Measurements from ENCODE around the genes STRC and DUOXA2.

GRCh38 chr15:43270493-43271416 lies 4.0 kb upstream of the TGM5 start:
- PRO-cap = no peak
- RAMPAGE, long total RNA, 4 experiments = no peak in any of the 4 experiments

DNA sequence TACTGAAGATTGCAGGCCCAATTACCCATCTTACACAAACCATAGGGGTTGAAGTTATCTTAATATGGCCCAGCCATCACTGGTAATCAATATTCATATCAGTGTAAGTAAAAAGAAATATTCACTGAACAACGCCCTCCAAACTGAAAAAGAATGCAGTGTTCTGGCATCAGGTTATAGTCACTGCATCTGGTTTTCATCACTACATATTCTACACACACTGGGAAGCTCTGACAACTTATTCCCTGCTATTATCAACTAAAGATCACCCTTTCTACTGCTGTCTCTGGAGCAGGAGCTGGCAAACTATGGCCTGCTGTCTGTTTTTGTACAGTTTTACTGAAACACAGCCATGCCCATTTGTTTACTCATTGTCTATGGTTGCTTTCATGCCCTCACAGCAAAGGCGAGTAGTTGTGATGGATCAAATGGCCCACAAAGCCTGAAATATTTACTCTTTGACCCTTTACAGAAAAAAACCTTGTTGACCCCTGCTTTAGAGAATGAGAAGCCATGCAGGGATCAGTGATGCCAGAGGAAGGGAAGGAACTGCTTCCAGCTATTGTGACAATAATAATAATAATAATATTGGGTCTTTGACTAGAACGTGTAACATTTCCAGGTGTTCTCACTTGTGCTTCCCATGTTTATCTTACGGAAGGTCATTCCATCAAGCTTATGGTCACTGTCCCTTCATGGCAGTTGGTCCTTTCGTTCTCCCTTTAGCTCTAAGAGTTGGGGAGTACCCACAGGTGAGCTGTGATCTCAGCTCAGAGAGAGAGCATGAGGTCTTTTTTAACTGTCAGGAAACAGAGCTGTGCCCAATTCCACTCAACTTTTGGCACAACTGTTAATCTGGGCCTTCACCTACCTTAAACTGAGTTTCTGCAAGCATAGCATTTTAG lies 35.5 kb downstream of the TUBGCP4 start:
- PRO-cap = no peak
- RAMPAGE, long total RNA, 4 experiments = no peak in any of the 4 experiments

DNA sequence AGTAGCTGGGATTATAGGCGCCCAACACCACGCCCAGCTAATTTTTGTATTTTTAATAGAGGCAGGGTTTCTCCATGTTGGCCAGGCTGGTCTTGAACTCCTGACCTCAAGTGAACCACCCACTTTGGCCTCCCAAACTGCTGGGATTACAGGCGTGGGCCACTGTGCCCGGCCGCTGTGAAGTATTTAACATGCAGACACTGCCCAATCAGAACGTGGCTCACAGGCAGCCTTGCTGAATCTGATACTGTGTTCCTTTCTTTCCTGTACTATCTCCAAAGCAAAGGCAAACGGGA lies 7.9 kb upstream of the MAP1A start:
- PRO-cap = no peak
- RAMPAGE, long total RNA, 4 experiments = no peak in any of the 4 experiments

- PRO-cap = no peak
- RAMPAGE, long total RNA, 4 experiments = no peak in any of the 4 experiments
Observed at GRCh38 chr15:43618743-43618961, at the start of gene STRC. Gene STRC, minus strand, starts transcription at chr15:43618800.

- PRO-cap = no peak
- RAMPAGE, long total RNA, 4 experiments = no peak in any of the 4 experiments
Observed at GRCh38 chr15:43794342-43795735, 2.7 kb downstream of the SERF2 start.

DNA sequence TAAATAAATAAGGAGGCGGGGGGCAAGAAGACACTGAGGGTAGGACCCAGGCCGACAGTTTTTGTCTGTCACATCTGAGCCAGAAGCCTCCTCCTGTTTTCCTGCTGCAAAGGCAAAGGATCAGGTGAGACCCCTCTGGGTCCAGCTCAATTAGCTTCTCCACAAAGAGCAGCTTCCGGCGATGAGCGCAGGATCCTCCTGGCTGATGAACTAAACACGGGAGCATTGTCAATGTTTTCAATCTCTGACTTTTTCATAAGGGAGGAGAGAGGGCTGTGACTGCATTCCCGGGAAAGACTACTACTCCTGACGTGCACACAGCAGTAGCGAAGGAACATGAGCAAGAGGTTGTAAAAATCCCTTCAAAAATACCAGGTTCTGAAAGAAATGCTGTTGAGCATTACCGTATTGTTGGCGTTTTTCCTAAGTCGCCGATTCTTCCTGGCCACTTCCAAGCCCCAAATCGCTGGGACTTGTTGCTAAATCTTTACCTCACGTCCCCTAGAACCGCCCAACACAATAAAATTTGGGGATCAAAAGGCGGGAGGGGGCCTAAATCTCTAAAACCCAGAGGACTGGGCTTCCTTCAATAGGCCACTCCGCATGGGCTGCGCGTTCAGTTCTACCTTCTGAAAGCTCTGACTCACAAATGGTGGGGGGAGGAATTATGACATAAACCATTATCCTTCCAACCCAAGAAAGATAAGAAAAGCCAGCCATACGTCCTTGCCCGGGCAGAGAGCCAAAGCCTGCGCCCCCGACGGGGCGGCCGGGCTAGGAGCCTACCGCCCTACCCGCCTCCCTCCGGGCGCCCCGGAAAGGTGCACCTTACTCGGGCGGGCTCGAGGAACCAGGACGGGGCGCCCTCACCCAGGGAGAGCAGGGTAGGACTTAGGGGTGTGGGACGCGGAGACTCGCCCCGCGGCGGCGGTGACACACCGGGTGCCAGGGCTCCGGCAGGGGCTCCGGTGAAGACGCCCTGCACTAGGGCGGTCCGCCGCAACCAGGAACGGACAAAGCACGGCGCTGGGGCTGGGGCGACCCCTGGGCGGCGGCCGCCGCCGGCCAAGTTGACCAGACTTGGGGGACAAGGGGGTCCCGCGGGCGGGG lies 893 bp downstream of the FRMD5 start:
- PRO-cap = bidirectional peak, plus-strand start at position 845 of the sequence, minus-strand start at position 624 of the sequence; unidirectional peak, plus-strand start at position 959 of the sequence
- RAMPAGE, long total RNA, 4 experiments = no peak in any of the 4 experiments

GRCh38 chr15:44228981-44229377 lies 33.9 kb upstream of the FRMD5 start:
- PRO-cap = no peak
- RAMPAGE, long total RNA, 4 experiments = no peak in any of the 4 experiments

DNA sequence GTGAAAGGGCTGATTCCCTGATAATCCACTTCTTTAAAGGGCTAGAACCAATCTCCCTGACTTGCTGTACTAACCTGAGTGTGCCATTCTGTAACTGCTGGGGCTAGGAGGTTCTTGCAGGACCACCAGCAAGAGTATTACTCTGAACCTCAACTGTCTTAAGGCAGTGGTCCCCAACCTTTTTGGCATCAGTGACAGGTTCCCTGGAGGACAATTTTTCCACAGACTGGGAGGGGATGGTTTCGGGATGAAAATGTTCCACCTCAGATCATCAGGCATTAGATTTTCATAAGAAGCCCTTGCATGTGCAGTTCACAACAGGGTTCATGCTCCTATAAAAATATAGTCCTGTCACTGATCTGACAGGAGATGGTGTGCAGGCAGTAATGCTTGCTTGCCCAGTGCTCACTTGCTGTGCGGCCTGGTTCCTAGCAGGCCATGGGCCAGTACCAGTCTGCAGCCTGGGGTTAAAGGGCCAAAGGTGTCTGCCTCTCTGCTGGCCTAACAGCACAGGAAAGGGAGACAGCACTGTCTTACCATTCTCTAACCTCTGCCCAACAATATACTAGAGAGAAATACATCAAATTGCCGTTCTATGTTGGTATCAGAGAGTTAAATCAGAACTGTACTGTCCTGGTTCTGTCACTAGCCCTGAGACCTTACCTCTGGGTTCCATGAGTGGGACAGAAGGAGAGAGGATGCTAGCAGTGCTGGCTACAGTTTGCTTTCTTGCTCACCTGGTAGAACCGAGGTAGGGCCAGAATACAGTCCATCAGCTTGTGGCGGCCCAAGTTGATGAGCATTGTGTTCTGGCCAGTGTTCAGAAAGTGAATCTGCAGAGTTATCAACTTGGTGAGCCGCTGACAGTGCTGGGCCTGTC lies 28.4 kb downstream of the EIF3J start:
- PRO-cap = no peak
- RAMPAGE, long total RNA, 4 experiments = no peak in any of the 4 experiments

GRCh38 chr15:44728448-44728564 lies 8.0 kb upstream of the TRIM69 start:
- PRO-cap = no peak
- RAMPAGE, long total RNA, 4 experiments = no peak in any of the 4 experiments

- PRO-cap = no peak
- RAMPAGE, long total RNA, 4 experiments = no peak in any of the 4 experiments
Observed at GRCh38 chr15:44739405-44739817, 3.1 kb downstream of the TRIM69 start.

- PRO-cap = no peak
- RAMPAGE, long total RNA, 4 experiments = no peak in any of the 4 experiments
Observed at GRCh38 chr15:45030612-45031121, 7.7 kb downstream of the SORD start.

DNA sequence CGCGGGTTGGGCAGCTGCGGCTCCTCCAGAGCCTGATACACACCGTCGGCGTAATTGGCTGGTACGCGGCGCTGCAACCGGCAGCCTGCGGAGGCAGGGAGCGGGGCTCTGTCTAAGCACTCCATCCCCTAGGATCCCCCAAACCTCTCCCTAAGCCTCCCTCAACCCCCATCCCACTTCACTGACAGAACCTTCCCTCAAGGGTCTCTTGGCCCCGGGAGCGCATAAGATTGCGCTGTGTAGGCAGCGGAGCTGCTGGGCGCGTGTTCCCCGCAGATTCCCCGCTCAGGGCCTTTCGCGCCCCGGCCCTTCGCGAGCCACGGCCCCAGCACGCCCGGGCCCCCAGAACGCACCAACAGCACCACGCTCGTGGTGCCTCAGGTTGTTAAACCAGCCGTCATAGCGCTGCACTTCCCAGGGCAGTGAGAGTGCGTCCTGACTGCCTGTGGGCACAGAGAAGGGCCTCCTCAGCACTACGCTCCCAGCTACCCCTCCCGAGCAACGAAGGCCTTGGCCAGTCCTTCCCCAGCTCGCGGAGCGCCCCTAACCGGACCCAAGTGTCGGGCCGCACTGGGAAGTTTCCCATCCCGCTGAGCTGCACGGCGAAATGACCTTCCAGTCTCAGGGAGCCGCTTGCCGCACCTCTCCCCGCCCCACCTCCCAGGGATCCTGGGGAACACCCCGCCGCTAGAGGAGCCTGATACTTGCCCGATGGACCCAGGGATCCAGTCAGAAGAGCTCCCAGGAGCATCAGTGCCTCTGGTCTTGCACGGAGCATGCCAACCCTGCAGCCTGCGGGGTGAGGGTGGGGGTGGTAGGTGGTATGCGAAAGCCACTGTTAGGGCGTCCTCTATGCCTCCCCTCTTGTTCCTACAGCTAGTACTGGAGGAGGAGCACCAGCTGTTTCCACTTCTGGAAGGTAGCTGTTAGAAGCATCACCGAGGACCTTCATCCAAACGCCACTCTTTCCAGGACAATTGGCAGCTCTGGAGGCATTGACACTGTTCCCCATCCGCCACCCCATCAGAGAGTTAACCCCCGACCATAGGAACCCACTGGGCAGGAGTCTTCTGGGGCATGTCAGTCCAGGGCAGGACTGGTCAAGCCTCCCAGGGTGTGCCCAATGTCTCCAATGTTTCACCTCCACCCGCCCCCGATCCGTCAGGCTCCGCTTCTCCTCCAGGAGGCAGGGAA lies 941 bp downstream of the DUOX2 start:
- PRO-cap = unidirectional peak, minus-strand start at position 597 of the sequence
- RAMPAGE, long total RNA, 4 experiments = no peak in any of the 4 experiments

GRCh38 chr15:45113832-45114911 lies at the start of gene DUOXA2:
Gene DUOXA2, plus strand, starts transcription at chr15:45114326.
- PRO-cap = bidirectional peak, plus-strand start at chr15:45114326, minus-strand start at chr15:45114193
- RAMPAGE, long total RNA, 4 experiments = start-site peak on the minus strand in 2 of 4 experiments, at chr15:45114151-45114186 at its widest, 13 to 515 reads per replicate

DNA sequence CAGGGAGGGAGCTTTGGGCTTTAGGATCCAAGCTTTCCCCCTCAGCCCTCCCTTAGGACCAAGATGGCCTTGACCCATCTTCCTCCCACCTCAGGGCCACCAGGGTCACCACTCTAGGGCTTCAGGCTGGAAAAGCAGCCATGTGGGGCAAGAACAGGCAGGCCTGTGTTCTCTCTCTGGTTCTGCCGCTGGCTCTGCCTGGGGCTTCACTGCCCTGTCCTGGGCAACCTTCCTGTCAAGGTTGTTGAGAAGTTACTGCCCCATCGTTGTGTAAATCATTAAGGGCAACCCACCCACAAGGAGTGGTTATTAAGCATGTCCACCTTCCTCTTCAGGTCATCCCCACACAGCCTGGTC lies 571 bp downstream of the DUOX1 start:
- PRO-cap = no peak
- RAMPAGE, long total RNA, 4 experiments = no peak in any of the 4 experiments

- PRO-cap = no peak
- RAMPAGE, long total RNA, 4 experiments = no peak in any of the 4 experiments
Observed at GRCh38 chr15:45185901-45186844, 1.6 kb downstream of the SHF start.

DNA sequence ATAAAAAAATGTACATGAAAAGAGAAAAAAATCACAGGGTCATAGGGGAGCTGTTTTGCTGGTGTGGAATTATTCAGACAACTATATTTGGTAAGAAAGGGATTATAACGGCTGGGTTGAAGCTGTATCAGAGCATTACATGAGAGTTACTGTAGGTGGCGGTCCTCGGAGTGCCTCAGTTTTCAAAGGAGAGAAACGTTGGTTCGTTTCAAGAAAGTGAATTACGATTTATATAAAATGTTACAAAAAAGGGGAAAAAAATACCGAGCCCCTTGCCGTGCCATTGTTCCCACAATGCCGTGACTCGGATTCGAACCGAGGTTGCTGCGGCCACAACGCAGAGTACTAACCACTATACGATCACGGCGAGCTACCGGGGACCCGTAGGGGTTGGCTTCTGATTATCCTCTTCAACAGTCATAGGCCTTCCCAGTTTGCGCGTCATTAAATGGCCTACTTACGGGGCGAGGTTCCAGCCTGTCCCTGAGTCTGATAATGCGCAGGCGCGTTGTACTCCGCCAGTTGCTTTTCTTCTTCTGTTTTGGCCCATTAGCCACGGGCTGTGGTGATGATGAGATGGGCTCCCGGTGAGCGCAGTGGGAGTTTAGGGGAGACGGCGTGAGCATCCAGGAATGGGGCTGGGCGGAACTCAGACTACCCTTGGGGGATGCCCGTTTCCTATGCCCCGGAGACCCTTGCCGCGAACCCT lies 10.7 kb upstream of the SHF start:
- PRO-cap = bidirectional peak, plus-strand start at position 596 of the sequence, minus-strand start at position 306 of the sequence
- RAMPAGE, long total RNA, 4 experiments = no peak in any of the 4 experiments

- PRO-cap = unidirectional peak, minus-strand start at chr15:45403304
- RAMPAGE, long total RNA, 4 experiments = start-site peak on the plus strand in 1 of 4 experiments, at chr15:45403137-45403233 at its widest, 8 reads per replicate
Observed at GRCh38 chr15:45403124-45404069, 1.3 kb downstream of the SPATA5L1 start.

- PRO-cap = no peak
- RAMPAGE, long total RNA, 4 experiments = no peak in any of the 4 experiments
Observed at GRCh38 chr15:45642232-45642546, 7.4 kb downstream of the SQOR start.

- PRO-cap = bidirectional peak, plus-strand start at chr15:45658245, minus-strand start at chr15:45658020; unidirectional peak, plus-strand start at chr15:45658245
- RAMPAGE, long total RNA, 4 experiments = no peak in any of the 4 experiments
Observed at GRCh38 chr15:45657835-45658309, 23.0 kb downstream of the SQOR start.

GRCh38 chr15:45705535-45706187 lies 70.8 kb downstream of the SQOR start:
- PRO-cap = no peak
- RAMPAGE, long total RNA, 4 experiments = no peak in any of the 4 experiments